ENCODE measurements around the genes OR52E8, OR52L1, OR10A6 and TUB.

DNA sequence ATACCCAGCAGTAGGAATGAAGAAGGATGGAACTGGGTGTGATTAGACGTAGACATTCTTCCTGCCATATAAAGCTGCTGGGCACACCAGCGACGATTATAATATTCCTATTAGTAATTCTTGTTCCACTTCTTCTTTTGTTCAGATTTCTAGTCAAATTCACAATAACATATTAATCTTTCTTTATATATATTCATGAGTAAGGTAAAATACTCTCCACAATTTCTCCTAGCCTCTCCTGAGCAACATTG lies at the start of gene OR52E8:
Gene OR52E8 (minus strand): TSS at position 56 of the 251 bp plus-strand sequence.
- RRBS = no CpG with 5 or more reads among the region's 3 CpGs

DNA sequence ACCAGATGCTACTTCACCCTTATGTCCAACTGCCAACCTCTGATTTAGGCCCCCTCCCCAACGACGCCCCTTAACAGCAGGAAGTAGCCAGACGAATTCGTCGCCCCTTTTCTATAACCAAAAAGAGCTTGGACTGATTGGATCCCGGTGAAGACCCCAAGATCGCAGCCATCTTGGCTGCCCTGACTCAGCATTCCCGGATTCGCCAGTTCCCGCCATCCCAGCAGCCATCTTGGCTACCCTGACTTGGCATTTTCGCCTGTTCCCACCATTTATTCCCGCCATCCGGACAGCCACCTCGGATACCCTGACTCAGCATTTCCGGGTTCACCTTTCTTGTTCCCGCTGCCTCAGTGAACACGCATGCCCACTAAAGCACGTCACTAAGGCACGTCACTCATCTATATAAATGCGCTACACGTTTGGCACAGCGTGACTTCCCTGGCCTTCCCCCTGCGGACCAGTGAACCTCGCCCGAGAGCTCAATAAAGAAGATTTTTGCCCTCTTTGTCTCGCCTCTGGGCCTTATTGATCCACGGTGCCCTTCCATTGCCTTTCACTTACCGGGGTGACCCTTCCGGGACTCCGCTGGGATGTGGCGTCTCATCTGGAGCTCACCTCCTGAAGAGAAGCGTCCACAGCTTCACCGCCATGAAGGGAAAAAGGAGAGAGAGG lies 4.1 kb upstream of the OR56A3 start:
- RRBS = 58% methylated on average over 3 of the region's 33 CpGs

GRCh38 chr11:5986859-5987362 lies at the start of gene OR52L1:
Gene OR52L1 (minus strand): TSS chr11:5986985.
- RRBS = no CpG with 5 or more reads among the region's 1 CpG

- RRBS = no CpG with 5 or more reads among the region's 12 CpGs
These were observed 9.4 kb downstream of the C11orf42 start for GRCh38 chr11:6214630-6215248.

DNA sequence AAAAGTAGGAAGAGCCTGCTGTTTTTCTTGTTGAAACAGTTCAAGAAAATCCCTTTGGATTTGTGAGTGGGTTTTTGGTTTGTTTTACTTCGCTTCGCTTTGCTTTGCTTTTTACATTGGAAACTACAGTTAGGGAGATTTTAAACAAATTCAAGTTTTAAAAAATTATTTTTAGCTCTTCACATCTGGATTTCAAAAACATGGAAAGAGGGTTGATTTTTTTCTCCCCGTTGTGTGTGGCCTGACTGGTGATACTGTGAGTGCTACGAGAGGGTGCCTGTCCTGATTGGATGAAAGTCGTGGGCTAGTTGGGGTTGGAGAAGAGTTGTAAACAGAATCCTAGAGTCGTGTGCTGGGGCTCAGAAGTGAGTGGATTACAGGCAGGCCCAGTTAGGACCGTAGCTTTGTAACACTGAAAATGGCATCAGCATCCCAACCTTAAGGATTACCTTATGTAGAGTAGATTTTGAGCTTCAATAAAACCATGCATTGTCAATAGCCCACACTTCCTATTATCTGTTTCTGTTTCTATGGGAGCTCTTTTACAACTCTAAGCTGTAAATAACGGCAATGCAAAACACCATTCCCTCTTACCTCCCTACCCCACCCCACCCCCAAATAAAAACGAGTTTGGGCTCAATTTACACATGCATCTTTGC lies 24.3 kb downstream of the CAVIN3 start:
- RRBS = no CpG with 5 or more reads among the region's 9 CpGs

DNA sequence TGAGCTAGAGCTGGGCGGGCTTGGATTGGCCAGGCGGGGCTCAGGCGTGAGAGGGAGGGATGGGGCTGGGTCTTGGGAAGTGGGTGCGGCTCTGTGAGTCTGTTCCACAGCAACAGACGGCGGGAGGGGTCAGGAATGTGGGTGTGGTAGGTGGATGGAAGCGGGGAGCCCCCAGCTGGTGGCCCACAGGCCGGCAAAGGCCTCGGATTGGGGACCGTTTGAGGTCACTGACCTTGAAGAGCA lies 519 bp downstream of the CAVIN3 start:
- RRBS = no CpG with 5 or more reads among the region's 10 CpGs

DNA sequence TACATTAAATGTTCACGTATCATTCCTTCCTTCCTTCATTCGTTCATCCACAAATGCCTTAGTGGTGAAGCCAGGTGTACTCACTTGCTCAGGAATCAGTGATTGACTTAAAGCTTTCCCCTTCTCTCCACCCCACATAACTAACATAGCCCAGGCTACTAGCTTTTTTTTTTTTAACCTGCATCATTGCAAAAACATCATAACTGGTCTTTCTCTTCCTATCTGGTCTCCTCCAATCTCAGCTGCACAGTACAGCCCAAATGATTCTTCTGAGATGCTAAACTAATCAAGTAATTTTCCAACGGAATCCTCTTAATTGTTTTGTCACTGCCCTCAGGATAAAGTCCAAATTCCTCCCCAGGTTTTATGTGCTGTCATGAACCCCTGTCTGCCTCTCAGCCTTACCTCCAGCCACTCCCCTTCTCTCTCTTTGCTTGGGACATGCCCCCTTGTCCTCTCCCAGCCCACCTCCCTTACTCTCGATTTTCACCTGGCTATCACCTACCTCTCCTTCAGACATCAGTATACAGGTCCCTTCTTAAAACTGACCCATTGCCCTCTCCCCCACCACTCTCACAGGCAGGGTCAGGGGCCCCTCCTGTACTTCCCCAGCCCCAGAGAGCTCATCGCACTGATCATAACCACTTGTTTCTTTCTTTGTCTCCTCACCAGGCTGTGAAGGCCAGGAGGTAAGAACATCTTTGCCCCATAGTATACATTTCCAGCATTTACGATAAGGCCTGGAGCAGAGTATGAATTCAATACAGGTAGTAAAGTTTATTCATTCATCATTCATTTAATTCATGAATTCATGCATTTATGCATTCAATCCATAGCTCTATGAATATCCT lies 12.4 kb downstream of the APBB1 start:
- RRBS = no CpG with 5 or more reads among the region's 6 CpGs

- RRBS = 1% methylated on average over 14 of the region's 35 CpGs
These were observed 425 bp upstream of the APBB1 start for GRCh38 chr11:6419330-6419707.

DNA sequence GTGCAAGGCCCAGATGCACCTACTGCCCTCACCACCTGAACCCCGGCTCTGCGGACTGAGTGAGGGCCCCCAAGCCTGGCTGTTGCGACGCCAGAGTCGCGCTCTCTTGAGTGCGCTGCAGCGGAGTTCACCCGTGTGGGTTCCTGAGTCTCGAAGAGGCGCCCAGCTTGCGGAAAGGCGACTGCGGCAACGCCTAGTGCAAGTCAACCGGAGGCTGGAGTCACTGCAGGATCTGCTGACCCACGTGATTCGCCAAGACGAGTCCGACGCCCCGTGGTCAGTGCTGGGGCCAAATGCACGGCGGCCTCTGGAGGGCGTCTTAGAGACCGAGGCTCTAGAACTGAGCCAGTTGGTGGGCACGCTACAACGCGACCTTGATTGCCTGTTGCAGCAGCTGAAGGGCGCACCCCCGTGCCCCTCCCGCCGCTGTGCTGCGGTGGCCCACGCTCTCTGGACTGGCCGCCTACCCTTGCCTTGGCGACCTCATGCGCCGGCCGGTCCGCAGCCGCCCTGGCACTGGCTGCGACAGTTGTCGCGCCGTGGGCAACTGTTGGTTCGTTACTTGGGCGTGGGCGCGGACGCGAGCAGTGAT lies 32.7 kb downstream of the RRP8 start:
- RRBS = no CpG with 5 or more reads among the region's 52 CpGs

GRCh38 chr11:6746204-6747148 lies 25.3 kb downstream of the OR2AG2 start:
- RRBS = no CpG with 5 or more reads among the region's 6 CpGs

- RRBS = no CpG with 5 or more reads among the region's 3 CpGs
These were observed 6.1 kb downstream of the ZNF215 start for GRCh38 chr11:6932340-6932721.

DNA sequence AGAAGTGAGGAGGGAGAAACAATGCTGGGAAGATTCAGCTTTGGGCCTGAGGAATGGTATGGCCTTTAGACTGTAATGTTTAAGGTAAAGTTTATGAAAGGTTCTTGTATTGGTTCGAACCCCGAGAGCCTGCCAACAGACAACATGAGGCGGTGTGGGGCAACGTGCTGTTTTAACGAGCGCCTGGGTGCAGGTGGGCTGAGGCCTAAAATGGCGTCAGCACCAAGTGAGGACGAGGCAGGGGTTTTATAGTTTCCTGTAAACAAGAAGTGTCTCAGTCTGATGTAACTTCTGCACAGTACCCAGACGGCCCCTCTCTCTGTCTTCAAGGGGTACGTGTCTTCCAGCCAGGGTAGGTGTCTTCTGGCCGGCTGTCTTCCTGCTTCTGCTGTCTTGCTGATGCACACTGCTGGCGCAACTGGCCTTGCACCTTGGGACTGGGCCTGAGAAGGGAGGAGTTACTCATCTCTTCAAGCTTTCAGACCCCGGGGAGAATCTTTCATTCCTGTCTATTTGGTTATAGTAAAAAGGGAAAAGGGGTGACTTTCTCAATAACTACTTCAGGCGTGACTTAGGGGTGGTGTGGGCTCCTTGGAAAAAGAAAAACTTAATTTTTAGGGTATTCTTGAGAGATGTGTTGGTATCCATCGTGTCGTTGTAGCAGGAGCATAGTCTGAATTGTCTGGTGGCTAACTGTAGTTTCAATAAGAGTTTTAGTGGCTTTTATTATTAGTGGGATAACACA lies 2.8 kb downstream of the PPFIBP2 start:
- RRBS = no CpG with 5 or more reads among the region's 16 CpGs

DNA sequence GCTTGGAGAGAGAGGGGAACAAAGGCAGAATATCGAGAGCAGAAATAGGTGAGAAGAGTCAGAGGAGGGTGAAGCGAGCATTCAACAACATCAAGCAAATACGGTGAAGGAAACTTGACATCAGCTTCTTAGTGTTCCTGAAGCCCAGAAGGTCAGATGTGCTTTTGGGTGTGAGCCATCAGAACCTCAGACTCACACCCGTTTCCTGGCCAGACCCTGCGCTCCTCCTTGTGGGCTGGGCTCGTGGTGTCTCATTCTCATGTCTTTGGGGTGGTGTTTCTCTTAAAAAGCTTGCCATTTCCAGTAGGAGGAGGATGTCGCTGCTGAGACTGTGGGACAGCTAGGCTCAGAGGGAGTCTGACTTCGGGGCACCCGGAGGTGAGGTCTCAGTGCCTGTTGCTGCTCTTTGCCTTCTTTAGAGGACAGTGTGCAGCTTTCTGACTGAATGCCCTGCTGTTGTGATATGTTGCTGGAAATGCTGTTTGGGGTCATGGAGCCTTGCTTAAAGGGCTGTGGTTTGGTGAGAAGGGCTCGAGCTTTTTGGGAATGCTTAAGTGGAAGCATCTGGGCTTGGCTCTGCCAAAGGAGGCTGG lies 24.3 kb downstream of the PPFIBP2 start:
- RRBS = no CpG with 5 or more reads among the region's 10 CpGs

- RRBS = no CpG with 5 or more reads among the region's 9 CpGs
These were observed 2.0 kb downstream of the CYB5R2 start for GRCh38 chr11:7671268-7671769.

DNA sequence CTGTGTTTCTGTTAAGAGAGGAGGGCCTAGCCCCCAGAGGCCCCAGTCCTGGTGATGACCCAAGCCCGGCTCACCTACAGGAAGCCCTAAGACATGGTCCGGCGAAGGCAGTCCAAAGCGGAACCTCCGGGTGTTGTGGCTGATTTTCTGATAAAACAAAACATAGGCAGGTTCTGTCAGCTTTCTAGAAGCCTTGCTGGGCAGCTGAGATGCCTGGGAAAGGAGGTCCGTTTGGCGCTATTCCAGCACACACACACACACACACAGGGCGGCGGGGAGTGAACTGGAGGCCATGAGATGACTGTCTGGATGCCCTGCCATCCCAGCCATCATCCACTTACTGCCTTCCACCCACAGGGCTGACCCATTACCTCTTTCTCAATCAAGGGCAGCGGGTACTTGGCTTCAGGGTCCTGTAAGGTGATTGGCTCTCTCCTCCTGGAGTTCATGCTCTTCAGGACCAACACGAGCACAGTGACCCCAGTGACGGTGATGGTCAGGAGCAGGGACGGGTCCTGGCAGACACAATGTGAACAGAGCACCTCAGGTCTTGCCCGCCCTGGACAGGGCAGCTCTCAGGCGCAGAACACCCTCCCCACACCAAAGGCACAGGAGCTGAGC lies 813 bp downstream of the CYB5R2 start:
- RRBS = no CpG with 5 or more reads among the region's 15 CpGs

- RRBS = no CpG with 5 or more reads among the region's 5 CpGs
These were observed at the start of gene OR10A6 for GRCh38 chr11:7931137-7931658. Gene OR10A6 (minus strand): TSS chr11:7931268.

- RRBS = no CpG with 5 or more reads among the region's 7 CpGs
These were observed 1.9 kb downstream of the NLRP10 start for GRCh38 chr11:7963368-7963778.

DNA sequence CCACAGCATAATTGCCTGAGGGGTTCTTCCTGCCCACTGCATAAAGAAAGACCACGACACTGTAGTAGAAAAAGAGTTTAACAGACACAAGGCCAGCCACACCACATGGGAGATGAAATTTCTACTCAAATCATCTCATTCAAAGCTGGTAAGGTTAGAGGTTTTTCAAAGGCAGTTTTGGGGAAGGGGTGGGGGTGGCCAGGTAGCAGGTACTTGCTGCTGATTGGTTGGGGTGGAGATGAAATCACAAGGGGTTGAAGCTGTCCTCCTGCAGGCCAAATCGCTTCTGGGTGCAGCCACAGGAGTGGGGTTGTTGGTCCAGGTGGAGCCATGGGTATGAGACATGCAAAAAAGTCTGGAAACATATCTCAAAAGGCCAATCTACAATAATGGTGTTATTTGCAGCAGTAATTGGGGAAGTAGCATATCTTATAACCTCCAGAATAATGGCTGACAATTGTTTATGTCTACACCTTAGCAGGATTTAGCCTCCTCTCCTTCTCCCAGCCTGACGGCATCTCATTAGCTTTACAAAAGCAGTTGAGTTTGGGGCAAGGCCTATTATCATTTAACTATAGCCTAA lies 4.8 kb upstream of the NLRP10 start:
- RRBS = no CpG with 5 or more reads among the region's 3 CpGs

DNA sequence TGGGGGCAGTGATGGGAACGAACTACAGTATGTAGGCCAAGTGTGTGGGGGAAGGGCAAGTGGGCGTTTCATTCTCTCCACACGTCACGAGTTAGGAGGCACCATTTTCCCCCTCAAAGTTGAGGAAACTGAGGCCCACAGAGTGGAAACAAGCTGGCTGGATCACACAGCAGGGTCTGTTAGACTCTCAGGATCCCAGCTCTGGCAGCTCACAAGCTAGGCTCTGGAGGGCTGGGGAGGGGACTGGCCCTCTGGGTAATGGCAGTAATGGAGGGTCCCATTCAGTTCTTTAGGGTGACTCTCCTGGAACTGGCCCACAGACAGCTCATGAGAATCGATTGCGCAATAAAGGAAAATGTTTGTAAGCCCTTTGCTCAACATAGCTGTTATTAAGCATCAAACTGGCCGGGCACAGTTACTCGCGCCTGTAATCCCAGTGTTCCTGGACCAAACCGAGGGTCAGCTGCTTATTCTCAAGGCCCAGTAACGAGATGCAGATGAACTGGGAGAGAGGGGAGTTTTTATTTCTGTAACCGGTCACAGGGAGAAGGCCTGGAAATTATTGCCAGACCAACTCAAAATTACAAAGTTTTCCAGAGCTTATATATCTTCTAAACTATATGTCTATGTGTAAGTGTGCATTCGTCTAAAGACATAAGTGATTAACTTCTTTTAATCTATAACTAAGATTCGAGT lies 24.0 kb upstream of the TUB start:
- RRBS = no CpG with 5 or more reads among the region's 14 CpGs

DNA sequence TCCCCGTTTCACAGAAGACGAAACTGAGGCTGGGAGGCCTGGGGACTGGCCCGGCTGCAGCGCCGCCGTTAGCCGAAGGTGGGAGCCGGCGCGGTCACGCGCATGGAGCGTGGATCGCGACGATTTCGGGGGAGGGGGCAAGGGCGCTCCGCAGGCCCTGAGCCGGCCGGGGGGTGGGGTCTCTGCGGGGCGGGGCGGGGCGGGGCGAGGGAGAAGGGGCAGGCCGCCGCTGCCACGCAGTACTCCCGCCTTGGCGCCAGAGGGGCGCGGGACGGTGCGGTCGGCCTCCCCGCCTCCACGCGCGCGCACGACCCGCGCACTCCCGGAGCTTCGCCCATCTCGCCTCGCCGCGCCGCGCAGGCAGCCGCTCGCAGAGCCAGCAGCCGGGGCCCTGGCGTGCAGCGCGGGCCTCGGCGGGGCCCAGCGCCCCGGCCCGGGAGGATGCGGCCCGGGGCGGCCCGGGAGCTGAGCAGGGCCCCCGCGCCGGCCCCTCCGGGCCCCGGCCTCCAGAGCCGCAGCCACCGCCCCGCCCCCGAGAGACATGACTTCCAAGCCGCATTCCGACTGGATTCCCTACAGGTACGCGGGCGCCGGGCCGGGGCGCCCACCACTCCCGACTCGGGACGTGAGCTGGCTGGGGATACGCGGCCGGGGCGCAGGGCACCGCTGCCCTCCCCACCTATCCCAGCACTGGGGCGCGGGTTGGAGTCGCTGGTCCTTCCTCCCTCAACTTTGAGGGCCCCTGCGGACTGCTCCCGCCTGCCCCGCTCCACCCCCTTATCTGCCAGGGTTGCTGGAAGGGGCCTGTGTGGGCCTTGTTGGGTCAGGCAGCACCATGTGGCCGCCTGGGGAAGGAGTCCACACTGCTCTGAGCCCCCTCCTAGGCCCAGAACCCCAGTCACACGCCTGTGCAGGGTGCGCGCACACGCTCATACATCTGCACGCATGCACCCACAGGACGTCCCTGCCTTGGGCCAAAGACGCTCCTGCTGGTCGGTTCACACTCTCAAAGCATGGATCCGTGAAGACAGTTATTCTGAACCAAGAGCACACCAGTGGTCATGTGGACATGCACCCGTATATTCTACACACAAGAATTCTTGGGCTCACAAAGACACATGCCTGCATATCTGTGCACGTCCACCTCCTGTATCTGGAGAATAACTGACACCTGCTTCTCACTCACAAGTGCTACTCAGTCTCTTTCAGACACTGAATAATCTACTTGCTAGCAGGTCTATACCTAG lies at the start of gene TUB:
Gene TUB (plus strand): TSS at position 242 of the 1,247 bp plus-strand sequence.
- RRBS = 3% methylated on average over 35 of the region's 110 CpGs